Tongue (tissue), 2 donors: ENCODE data around the gene FGFBP1.

DNA sequence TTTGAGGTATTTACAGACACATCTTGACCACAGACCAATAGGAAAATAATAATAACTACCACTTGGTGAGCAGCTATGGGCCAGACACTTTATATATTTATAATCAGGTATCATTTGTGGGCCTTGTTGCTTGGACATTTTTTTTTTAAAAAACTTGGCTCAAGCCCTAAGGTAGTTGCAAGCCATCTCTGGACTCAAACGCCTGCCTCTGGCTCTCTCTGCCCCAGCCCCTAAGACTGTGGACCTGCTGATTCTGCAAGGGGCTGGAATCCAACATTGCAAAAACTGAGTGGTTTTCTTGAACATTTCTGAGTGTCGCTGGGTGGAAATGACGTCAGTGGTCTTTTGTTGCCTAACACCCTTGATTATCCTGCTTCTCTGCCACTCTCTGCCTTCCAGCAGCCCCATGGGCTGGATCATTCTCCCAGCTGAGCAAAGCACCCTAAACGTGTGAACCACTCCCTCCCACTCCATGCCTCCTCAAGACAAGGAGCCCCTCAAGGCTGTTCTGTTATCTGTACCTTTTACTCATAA is 16.6 kb downstream of the BST1 start:
- RAMPAGE, long total RNA: no peak

DNA sequence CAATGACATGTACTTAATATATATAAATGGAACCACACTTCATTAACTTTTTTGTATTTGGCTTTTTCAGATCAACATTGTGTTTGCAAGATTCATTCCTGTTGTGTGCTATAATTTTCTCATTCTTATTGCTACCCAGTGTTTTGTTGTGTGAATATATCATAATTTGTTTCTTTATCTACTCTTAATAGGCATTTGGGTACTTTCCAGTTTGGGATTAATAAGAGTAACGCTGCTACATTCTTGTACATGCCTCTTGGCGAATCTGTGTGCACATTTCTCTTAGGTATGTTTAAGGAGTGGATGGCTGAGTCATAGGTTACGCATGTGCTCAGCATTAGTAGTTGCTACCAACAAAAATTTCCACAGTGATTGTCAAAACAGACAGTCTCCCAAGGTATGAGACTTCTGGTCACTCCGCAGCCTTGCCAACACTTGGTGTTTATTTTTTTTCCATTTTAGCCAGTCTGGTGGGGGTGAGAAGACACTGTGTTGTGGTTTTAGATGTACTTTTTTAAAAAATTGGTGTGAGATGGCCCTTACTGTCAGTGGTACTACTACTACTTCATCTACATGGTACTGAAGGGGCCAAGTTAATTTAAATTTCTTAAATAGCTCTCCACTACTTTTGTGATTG is 44.6 kb downstream of the FGFBP1 start:
- RAMPAGE, long total RNA: no peak

- RAMPAGE, long total RNA: no peak
These were observed at the start of gene FGFBP1 for GRCh38 chr4:15938130-15938815. FGFBP1 (minus strand) TSS chr4:15938740.

- RAMPAGE, long total RNA: no peak
These were observed 1.1 kb downstream of the PROM1 start for GRCh38 chr4:16082843-16083046.

DNA sequence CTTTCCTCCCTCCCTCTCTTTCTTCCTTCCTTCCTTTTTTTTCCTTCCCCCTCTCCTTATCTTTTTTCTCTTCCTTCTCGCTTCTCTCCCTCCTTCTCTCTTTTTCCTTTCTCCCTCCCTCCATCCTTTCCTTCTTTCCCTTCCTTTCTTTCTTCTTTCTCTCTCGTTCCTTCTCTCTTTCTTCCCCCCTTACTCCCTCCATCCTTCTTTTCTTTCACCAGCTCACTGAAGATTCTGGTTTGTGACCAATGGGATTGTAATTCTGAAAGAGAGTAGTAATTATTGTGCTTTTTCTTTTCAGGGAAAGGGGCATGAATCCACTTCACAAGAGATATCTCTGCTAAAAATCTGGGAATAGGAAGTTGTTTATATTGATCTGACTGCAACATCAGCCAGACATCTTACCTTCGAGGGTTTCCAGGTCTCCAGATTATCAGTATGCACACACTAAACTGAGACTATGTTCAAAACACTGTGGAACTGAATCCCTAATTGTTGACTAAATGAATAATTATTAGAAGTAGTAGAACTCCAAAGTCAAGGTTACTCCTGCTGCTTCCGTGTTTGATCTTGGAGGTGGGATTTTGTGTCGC is 225.5 kb downstream of the LDB2 start:
- RAMPAGE, long total RNA: no peak

GRCh38 chr4:16835636-16836251 is 62.7 kb downstream of the LDB2 start:
- RAMPAGE, long total RNA: no peak

DNA sequence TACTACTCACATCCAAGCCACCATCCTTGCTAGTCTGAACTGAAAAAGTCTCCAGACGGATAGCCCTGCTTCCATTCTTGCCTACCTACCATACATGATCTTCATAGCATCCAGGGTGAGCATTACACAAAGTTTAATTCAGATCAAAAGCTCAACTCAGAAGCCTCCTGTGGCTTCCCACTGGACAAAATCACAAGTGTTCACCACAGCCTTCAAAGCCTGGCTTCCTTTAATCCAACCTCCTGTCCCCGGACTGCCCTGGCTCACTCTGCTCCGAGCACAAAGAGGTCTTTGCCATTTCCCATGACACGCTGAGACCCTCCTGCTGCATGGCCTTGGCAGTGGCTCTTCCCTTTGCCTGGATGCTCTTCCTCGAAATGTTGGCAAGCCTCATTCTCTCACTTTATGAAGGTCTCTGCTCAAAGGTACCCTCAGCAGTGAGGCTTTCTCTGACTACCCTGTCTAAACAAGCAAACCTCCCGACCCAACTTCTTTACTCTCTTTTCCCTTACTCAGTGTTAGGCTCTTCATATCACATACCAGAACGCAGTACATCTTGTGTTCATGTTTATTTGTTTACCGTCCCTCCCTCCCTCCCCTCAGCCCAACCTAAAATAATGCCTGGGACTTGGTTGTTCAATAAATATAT is 41.0 kb downstream of the LDB2 start:
- RAMPAGE, long total RNA: no peak

GRCh38 chr4:17515281-17515769 is 360 bp downstream of the CLRN2 start:
- RAMPAGE, long total RNA: no peak

- RAMPAGE, long total RNA: no peak
These were observed 21.2 kb downstream of the MED28 start for GRCh38 chr4:17635566-17636026.

- RAMPAGE, long total RNA: no peak
These were observed 795.5 kb upstream of the SLIT2 start for GRCh38 chr4:19456300-19456588.

DNA sequence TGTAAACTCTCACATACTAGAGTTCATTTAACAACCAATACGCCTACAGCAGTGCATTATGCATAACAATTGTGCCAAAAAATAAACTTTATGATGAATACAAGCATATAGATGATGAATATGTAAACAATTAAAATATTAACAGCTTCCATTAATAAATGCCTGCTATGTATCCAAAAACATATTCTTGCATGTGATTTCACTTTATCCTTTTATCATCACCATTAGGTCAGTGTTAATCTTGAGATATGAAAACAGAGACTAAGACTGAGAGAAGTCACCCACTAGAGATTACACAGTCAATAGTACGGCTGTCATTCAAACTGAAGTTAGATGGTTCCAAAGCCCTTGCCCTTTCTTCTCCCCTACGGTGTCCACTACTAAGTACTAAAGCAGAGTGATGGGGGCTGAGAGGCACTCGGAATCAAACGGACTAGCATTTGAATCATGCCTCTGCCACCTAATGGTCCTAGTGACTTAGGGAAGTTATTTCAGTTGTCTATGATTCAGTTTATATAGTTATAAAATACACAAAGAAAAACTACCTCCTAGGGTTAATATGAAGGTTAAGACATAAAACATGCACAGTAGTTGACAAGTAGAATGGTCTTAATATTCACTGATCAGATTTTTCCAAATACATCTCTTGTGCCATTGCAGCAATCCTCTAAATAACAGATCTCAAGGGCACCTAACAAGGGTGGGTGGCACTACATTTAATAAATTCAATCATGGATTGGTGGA is 120.4 kb downstream of the ADGRA3 start:
- RAMPAGE, long total RNA: no peak

- RAMPAGE, long total RNA: no peak
These were observed 176.8 kb upstream of the ADGRA3 start for GRCh38 chr4:22692450-22693258.

- RAMPAGE, long total RNA: no peak
These were observed 100.1 kb downstream of the PPARGC1A start for GRCh38 chr4:23789640-23790335.

DNA sequence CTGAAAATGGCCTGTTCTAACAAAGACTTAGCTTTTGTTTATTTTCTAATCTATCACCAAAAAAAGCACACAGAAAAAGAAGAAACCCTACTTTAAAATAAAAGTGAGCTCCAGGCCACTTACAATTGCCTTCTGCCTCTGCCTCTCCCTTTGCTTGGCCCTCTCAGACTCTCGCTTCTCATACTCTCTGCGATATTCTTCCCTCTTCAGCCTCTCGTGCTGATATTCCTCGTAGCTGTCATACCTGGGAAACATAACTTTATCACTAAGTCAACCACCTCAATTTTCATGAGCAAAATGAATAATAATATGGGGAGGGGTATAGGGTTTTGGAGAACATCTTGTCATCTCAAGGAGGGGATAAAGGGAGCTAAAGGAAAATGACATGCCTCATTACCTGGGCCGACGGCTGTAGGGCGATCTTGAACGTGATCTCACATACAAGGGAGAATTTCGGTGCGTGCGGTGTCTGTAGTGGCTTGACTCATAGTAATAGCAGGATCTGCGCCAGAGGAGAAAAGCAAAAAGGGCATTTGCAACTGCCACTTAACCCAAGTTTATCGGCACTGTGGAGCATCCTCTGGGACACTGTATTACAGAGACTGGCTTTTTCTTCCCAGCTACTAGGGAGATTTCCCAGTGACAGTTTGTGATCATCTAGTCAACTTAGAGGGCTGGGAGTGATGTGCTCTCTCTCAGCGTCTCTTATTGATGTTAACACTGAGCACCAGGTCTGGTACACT is 77.1 kb downstream of the PPARGC1A start:
- RAMPAGE, long total RNA: no peak

DNA sequence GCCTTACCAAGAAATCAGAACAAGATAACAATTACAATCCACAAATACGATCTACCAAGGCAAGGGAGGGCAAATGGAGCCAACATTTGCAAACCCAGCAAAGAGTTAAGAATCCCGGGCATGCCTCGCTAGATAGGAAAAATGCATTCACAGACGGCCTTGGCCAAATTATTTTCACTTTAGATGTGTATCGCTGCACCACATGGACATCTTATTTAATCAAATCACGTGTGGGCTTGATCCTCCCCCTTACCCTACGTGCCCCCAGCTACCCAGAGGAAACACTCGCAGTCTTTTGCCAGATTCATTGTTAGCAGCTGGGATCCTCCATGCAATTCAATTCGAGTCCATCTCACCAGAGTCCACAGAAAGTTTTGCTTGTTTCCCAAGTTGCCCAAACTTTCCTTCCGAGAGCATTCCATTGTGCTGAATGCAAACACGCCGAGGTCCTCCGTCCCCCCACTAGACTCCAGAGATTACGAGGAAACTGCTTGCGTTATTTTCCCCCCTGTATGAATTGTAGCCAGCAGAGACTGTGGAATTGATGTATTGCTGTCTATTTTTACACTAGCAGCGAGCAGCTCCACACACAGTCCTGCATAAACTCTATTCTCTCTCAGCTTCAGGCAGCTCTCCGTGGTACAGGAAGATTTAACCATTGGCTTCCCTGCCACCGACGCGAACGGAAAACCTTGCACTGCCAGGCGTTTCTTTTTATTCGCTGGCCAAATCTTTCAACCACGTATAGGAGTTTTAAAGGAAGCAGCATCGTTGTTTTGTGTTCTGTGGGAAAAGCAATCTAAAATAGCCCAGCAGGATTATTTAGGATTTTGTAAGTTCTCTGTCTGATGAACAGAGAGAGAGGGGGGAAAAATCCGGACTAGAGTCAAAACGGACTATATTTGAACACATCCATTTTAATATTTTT is 999 bp downstream of the PPARGC1A start:
- RAMPAGE, long total RNA: no peak

- RAMPAGE, long total RNA: no peak
These were observed 320.6 kb upstream of the PPARGC1A start for GRCh38 chr4:24210335-24211008.

DNA sequence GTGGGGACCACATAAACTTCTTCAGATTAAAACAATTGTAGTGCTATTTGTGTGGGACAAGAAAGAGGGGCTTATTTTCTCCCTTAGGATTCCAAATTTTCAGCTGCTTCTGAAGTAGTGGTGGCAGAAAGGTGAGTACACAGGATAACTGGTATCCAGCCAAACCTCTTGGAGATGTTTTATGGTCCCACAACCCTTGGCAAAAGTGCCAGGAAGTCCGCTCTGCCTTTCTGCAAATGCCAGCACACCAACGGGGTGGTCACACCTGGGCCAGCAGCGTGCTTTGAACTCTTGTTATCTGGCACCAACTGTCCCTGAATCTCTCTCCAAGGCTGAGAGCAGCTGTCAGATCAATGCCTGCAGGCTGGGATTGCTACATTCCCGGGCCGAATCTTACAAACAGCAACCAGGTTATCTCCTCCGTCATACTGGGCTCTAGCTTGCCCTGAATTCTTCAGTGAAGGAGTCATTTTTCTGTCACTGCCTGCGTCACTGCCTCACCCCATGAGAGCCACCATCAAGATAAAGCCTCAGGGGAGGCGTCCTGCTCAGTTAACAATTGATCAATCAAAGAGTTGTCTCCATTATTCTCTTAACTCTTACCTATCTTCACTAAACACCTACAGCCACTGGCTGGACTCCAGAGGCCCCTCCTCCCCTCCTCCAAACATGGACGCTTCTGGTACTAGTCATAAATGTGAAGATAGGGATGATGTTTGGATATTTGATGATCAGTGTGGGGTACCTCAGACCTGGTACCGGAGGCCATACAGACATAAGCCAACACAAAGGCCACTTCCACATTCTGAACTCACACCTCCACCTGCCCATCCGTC is 329.4 kb upstream of the PPARGC1A start:
- RAMPAGE, long total RNA: no peak

GRCh38 chr4:24224490-24225009 is 334.7 kb upstream of the PPARGC1A start:
- RAMPAGE, long total RNA: no peak

DNA sequence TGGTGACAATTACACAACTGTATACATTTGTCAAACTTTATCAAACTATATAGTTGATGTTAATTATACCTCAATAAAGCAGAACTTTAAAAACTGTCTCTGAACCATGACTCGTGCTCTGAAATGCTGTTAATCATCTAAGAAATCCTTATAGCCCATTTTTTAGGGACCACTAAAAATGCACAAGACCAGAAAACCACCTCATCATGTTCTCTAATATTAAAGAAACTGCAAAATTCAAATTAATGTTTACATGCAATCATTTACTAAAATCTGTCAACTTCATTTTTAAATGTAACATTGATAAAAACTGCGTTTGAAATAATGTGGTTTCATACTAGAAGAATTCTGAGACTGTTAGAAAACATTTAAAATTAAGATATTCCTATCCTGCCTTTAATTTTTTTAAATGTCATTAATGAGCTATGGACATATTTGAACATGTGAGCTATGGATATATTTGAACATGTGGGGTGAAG is 60.1 kb downstream of the DHX15 start:
- RAMPAGE, long total RNA: no peak

- RAMPAGE, long total RNA: no peak
These were observed 34.7 kb downstream of the SOD3 start for GRCh38 chr4:24829955-24830665.